Trachea (tissue), 1 donor: ENCODE results near the genes TYR and TRIM49C.

DNA sequence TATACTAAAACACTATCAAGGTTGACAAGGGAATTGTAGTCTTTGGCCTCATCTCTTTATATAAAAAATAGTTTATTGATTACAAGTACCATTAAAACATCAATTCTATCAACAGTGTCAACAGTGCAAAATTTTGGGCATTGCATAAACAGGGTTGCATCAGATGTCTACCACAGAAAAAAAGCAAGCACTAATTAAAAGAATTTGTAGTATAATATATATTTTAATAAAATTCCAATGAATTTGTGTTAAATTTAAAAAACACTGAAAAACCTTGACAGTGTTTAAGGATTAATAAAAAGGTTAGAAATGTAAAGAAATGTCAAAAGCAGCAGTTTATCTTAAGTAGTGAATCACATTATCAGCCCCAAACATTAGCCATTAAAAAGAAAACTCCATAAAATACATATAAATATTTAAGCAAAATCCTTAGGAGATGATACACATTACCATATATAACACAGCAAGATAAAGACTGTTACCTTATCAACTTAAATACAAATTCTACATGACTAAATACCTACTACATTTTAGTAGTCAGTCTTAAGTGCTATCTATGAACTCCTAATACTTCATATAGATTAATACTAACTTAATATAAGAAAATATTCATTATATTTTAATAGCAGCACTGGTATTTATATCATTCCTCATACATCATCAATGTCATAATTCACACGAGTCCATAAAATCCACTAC lies 90.5 kb downstream of the PICALM start:
- PRO-cap: no peak

- PRO-cap: no peak
Measured at GRCh38 chr11:86019757-86020514, 48.9 kb downstream of the PICALM start.

DNA sequence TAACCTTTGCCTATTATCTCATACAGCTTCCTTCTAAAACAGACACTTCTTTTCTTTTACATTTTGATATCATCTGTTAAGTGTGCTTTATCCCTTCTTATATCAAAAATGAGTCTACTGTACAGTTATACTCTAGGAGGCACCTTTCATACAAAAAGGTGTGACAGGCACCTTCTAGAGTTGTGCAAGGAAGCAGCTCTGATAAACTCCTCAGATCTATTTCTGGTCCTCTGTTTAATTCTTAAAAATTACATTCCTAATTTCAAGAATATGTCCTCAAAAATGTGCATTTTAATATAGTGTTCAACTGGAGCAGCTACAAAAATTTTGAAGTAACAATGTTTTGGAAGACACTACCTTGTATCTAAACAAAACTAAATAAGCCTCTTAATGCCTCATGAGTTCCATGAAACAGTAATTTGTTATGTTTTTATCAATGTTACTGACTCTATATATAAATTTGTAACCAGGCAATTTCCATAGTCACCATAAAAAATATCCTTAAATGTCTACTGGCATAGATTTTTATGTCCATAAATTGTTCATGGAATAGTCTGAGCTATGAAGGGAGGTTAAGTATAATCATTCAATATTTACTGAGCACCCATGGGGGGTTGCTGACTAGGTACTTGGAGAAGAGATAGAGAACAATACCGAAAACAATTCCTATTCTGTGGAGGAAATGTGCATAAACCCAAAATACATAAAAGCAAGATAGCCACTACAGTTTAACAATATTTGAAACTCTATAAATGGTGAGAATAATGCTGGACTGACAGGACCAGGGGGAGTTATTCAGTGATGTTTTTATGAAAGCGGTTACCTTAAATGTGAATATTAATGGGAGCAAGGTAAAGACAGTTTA lies 10.0 kb downstream of the PICALM start:
- PRO-cap: no peak

GRCh38 chr11:86182819-86183624 lies 61.5 kb upstream of the EED start:
- PRO-cap: no peak

DNA sequence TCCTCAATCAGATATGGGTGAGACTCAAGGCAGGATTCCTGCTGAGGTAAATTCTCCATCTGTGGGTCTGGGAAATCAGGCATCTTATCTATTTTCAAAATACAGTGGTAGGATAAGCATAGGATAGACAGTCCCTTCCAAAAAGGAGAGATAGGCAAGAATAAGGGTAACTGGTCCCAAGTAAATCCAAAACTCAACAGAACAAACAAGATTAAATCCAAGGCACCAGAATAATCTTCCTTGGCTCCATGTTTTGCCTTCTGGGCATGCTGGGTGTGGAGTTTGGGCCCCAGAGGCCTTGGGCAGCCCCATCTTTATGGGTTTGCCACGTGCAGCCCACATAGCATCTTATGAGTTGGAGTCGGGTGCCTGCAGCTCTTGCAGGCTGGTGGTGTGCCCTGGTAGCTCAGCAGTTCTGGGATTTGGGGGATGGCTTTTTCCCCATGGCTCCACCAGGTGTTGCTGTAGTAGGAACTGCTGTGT lies 16.6 kb downstream of the EED start:
- PRO-cap: no peak

DNA sequence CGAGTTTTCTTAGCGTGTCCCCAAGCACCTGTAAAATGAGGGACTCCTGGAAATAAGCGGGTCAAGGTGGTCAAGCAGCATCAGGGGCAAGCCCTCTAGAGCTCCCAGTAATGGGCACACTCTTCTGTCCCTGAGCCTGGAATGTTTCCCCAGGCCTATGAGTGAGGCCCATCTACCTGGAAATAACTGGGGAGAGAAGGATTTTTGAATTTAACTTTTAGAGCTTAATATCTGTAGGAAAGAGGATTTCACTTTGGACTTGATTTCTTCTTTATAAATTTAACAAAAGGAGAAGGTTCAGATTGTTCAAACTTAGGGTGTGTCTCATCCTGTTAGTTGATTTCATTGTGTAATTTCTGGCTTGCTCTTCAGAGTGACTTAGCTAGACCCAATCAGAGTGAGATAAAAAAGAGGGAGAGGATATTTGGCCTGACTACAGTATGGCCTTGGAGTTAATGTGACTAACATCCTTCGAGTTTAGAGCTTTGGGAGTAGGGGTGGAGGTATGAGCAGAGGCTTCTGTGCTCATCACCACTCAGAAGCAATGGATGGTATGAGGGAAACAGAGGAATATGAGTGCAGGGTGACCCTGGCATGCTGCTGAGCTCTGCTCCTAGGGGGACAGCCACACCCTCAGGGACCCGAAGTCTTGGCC lies 183.4 kb downstream of the CCDC81 start:
- PRO-cap: no peak

DNA sequence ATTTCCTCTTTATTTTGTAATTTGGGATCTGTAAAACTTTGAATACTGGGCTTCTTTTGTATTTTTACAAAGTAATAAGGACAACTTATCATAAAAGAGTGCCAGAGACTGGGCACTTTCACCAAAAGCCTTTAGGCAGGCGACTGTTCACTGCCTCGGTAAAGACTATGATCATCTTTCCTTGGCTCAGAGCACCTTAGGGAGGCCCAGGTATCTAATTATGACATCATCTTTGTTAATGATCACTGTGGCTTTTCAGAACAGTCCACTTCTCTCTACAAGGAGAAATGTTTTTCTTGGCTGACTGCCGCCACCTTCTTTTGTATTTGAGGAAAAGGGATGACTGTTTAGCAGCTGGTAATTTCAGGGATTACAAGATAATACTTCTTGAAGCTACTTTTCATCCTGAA lies 192.6 kb downstream of the CCDC81 start:
- PRO-cap: no peak

GRCh38 chr11:86628715-86629464 lies 171.5 kb upstream of the PRSS23 start:
- PRO-cap: no peak

GRCh38 chr11:86805718-86806478 lies 5.6 kb downstream of the PRSS23 start:
- PRO-cap: no peak

- PRO-cap: no peak
Measured at GRCh38 chr11:86940131-86940499, 15.1 kb downstream of the FZD4 start.

GRCh38 chr11:88307809-88308506 lies 29.6 kb downstream of the CTSC start:
- PRO-cap: no peak

- PRO-cap: no peak
Measured at GRCh38 chr11:89177642-89178328, at the start of gene TYR. TYR (plus strand) TSS chr11:89177875.

DNA sequence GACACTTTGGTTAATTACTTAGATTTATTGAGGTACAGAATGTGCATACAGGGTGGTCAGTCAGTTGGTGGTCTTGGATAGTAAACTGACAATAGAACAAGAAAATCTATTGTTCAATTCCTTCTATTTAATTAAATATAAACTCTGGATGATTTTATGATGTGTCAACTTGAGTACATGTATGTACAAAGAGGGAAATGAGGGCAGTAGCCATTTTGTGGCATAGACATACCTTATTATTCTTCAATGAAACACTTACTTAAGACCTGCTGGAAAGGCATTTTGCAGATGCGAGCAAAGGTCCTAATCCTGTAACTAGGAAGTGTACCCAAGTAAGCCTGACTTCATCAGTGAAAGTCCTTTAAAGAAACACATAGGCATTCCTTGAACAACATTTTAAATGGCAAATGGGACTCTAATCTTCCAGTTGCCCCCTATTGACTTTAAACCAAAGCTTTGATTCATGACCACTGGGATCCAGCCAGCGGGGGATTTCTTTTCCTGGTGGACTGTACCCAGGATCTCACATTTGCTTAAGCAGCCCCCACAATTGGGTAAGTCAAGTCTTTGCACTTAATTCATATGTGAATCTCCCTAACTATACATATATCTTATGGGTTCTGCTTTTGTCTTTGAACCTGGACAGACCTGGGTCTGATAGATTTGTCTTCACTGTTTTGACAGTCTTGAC lies at the start of gene TRIM49C:
Gene TRIM49C, plus strand, starts transcription at position 416 of the 691 bp plus-strand sequence.
- PRO-cap: no peak

DNA sequence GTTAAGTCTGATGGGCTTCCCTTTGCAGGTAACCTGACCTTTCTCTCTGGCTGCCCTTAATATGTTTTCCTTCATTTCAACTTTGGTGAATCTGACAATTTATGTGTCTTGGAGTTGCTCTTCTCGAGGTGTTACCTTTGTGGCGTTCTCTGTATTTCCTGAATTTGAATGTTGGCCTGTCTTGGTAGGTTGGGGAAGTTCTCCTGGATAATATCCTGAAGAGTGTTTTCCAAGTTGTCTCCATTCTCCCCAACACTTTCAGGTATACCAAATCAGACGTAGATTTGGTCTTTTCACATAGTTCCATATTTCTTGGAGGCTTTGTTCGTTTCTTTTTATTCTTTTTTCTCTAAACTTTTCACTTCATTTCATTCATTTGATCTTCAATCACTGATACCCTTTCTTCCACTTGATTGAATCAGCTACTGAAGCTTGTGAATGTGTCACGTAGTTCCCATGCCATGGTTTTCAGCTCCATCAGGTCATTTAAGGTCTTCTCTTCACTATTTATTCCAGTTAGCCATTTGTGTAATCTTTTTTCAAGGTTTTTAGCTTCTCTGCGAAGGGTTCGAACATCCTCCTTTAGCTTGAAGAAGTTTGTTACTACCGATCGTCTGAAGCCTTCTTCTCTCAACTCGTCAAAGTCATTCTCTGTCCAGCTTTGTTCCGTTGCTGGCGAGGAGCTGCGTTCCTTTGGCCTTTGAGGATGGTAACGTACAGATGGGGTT lies 20.8 kb downstream of the SLC36A4 start:
- PRO-cap: no peak

GRCh38 chr11:93481730-93482030 lies 61.5 kb downstream of the SMCO4 start:
- PRO-cap: no peak

DNA sequence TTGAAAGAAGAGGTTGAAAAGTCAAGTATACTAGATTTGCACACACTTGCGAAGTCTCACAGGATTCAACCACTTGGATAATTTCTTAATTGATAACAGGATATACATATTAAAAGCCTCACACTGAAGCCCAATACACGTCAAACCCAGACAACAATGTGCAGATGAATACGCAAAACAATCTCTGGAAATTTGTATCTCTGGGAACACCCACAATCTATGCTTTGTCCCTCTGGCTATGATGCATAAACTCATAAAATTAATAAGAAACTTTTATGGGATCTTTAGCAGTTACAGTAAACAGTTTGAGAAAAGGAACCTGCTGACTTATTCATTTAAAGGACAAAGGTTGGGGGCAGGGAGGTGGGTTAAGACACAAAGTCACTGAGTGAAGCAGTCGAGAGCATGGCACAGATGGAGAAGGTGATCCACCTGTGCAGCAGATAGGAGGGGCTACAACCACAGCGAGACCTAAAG lies 45.2 kb downstream of the SMCO4 start:
- PRO-cap: no peak

DNA sequence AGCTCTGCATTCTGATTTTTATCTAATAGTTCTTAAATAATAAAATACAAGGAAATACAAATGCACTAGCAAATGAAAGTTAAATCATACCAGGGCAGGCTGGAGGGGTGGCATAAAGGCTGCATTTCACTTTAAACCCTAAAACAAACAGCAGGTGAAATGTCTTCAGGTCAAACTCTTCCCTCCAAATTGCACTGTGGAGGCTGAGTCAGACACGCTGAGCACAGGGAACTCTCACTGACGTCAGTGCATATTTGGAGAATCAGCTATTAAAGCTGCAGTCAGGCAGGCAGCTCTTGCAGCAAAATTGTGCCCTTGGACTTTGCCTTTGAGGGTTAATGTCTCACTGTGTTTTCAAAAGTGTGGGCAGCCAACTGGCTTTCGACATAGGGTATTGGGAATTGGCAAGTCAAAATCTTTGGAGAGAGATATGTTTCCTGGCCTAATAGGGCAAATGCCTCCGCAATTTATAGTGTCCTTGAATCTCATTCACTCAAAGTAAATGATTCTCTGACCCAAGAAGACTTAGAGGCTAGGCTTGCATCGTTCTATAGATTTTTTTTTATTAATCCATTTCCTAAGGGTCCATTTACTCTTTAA lies 27.6 kb upstream of the SMCO4 start:
- PRO-cap: no peak

- PRO-cap: no peak
Measured at GRCh38 chr11:93719306-93719602, 22.0 kb downstream of the TAF1D start.

GRCh38 chr11:93739023-93739873 lies 2.0 kb downstream of the TAF1D start:
- PRO-cap: no peak

GRCh38 chr11:93817106-93817532 lies 33.0 kb downstream of the MED17 start:
- PRO-cap: no peak